Gallbladder (tissue), 1 donor: ENCODE results near the genes C4orf48, MXD4 and FAM193A.

GRCh38 chr4:1511926-1512243 lies 105.6 kb upstream of the NKX1-1 start:
- PRO-cap: no peak

DNA sequence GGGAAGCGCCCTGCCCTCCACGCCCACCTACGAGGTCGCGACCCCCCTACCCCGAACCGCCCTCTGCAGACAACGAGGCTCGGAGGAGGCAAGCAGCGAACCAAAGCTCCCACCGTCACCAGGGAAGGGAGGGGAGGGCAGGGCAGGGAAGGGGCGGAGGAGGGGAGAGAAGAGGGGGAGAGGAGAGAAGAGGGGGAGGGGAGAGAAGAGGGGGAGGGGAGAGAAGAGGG lies 105.6 kb downstream of the FAM53A start:
- PRO-cap: no peak

GRCh38 chr4:1605401-1606046 lies 78.6 kb downstream of the FAM53A start:
- PRO-cap: no peak

DNA sequence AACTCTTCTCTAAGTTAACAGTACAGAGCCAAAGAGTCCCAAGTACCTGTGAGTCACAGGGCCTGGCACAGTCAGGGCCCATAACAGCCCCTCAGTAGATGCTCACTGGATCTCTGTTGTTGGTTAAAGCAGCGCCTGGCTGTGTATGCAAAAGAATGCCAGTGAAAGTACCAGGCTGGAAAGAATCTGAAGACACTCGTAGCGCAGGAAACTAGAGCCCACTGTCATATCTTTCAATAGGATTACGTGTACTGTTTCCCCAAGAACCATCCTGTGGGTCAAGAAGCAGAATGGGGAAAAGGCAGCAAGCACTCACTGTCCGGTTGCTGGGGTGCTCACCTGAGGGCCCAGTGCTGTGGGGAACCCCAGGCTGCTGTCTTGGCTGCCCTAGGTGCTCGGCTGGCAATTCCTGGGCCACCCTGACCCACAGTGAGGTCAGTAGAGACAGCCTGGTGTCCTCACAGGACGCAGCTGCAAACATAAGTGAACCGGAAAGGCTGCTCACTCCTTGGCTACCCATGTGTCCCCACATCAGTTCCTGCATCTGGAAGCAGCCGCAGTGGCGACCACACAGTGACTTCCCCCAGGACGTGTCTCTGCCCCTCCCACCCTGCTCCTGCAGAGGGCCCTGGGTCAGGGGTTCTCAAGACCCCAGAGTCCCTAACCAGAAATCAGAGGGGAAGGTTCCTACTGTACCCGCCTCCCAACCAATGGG lies 3.1 kb upstream of the SLBP start:
- PRO-cap: unidirectional peak, minus-strand start at position 431 of the sequence

- PRO-cap: no peak
Measured at GRCh38 chr4:1740218-1741546, 19.4 kb downstream of the TACC3 start.

GRCh38 chr4:1752006-1752287 lies 30.6 kb downstream of the TACC3 start:
- PRO-cap: no peak

GRCh38 chr4:1768479-1769165 lies 24.5 kb upstream of the FGFR3 start:
- PRO-cap: no peak

- PRO-cap: no peak
Measured at GRCh38 chr4:1799144-1799969, 6.3 kb downstream of the FGFR3 start.

DNA sequence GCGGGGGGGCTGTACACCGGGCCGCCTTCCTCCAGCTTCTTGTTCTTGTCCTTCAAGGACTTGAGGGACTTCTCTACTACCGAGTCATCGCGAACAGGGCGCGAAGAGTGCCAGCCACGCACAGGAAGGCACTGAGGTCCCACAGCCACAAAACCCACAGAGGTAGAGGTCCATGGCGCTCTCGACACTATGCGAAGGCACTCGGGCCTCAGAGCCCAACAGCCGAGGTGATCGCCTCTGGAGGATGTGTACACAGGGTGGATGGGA lies 14.5 kb downstream of the LETM1 start:
- PRO-cap: no peak

DNA sequence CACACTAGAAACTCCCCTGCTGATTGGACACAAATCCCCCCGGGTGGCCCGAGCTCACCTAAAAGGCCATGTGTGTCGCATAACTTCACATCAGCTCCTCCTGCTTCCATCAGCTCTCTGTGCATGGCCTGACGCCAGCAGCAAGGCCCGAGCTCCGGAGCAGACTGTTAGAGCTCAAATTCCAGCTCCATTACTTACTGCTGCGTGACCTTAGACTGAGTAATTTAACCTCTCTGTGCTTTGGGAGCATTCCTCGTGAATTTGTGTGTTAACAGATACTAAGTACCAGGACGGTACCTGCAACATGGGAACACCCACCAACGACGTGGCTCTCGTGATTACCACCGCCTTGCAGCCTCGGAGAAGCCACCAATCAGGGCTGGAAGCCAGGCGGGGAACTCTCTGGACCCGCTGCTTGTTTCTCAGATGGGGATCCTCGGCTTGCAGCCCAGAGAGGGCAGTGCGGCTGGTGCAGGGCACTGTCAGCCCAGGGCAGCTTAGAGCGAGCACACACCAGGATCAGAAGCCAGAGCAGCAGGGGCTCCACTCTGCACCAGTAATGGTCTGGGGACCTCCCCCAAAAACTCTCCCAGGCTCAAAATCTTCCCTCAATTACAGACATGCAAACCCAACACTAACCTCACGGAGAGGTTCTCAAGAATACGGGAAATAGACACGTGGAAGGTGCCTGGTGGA lies 12.9 kb downstream of the LETM1 start:
- PRO-cap: no peak

DNA sequence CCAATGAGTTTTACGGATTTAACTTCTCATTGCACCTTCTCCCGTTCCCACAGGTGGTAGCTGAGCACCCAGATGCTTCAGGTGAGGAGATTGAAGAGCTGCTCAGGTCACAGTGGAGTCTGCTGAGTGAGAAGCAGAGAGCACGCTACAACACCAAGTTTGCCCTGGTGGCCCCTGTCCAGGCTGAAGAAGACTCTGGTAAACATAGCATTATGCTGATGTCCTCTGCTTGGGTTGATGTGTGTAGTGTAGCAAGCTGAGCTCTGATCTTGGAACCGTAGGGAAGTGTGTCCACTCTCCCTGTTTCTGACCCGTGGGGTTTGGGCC lies 59.3 kb downstream of the NSD2 start:
- PRO-cap: no peak

DNA sequence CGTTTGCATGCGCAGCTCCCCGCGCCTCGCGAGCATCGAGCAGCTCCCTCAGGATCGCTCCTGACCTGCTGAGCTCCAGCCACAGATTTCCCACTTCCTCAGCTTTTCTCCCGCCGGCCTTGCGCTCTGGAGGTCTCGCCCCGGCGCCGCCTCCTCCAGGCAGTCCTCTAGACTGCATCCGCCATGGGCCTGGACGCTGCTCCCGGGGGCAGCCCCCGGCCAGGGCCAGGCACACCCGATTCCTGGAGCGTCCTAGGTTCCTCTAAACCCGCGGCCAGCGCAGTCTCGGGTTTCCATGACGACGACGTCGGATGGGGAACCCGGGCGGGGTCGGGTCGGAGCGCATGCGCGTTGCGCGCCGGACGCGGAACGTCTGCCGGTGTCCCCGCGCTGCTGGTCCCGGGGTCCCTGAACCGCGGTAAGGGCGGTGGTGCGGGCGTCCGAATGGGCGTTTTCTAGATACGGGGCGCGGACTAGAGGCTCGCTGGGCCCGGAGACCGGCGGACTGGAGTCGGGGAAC lies at the start of gene C4orf48:
C4orf48 (plus strand) TSS at position 345 of the 520 bp plus-strand sequence.
- PRO-cap: unidirectional peak, plus-strand start at position 345 of the sequence

- PRO-cap: unidirectional peak, minus-strand start at chr4:2262102; unidirectional peak, plus-strand start at chr4:2262558
Measured at GRCh38 chr4:2261899-2263086, at the start of gene MXD4. TSS of gene MXD4 (minus strand) at chr4:2262109.

GRCh38 chr4:2353617-2354083 lies 64.8 kb downstream of the ZFYVE28 start:
- PRO-cap: no peak

DNA sequence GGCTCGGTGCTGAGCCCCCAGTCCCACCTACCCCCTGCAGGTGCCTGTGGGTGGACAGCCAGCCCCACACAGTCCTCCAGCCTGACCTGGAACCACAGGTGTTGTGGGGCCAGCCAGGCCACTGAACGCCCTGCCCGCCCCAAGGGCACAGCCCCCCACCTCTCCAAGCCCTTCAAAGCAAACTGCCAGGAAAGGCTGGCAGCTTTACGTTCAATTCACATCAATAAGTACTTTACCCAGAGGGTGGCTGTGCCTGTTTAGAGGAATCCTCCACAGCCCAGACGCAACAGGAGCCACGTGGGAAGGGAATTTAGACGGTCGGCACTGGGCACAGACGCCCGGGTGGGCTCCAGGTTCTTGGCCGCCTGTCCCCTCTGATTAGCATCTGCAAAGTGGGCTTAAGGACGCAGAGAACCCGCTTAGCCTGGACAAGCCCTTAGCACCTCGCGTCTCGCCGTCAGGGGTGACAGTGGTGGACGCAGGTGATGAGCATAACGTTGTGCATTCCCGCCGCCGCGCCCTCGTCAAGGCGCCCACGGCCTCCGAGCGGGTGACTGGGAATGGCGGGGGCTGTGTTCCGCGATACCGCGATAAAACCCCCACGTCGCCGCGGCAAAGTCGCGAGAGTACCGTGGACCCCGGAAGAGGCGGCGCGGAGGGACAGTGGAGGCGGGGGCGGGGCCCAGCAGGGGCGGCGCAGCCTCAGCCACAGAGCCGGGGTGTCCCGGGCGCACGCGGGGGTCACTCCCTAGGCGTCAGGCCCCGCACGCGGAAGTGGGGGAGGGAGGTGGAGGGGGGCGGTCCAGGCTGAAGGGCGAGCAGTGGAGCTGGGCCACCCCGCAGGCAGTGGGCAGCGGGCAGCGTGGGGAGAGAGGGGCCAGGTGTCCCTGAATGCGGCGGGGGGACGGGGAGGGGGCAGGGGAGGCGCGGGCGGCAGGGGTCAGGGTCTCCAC lies 53.9 kb downstream of the ZFYVE28 start:
- PRO-cap: bidirectional peak, plus-strand start at position 663 of the sequence, minus-strand start at position 556 of the sequence

DNA sequence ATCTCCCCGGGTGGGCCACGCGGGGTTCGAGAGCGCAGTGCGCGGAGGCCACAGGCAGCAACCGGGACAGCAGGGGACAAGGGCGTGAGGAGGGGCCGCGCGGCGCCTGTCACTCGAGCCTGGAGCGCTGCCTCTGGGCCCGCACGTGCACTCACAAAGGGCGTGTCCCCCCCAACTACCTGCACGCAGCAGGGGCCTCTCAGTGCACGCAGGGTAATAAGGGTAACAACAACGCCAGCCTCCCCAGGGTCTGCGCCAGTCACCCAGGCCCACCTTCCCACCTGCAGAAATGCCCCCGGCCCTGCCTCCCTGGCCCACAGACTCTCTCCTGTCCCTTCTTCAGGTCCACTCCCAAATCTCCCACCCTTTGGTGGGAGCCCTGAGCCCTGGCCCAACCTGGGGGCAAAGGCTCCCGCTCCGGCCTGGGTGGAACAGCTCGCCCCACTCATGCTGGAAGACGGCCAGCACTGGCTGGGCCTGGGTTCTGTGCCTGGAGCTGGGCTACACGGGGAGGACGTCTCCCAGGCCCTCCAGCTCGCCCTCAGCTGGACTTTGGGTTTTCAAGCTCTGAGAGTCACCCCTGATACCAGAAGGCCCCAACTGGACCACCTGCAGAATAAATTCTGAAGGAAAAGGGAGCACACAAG lies 53.1 kb downstream of the ZFYVE28 start:
- PRO-cap: unidirectional peak, minus-strand start at position 81 of the sequence

- PRO-cap: no peak
Measured at GRCh38 chr4:2387009-2387661, 31.3 kb downstream of the ZFYVE28 start.

DNA sequence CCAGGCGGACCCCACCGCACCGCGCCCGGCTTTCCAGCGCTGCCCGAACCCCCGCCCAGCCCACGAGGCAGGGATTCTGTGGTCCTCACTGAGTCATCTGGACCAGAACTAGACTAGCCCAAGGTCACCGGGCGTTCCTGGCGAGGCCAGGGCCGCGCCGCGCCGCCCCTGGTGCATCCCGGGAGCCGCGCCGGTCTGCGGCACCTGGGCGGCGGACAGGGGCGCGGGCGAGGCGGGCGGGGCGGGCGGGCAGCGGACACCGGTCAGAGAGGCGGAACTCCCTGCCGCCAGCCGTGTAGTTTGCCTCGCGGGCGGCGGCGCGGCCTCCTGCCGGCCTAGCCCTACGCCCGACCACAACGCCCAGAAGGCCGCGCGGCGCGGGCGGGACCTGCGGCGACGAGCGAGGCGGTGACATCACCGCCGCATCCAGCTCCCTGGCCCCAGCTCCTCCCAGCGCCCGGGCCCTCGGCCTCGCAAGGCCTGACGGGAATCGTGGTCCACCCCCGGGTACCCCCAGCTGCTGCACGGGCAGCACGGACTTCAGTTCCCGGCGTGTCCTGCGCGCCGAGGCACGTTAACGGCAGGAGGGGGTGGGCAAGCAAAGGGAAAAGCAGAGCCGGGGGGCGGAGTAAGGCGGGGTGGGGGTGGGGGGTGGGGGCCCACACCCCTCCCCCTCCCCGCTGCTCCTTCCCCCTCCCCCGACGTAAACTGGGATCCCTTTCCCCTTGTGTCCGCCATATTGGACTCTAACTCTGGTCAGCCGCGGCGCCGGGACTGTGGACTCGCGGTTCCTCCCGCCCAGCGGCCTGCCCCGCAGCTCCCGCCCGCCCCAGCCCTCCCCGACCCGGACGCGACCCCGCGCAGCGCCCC lies at the start of gene FAM193A:
FAM193A (plus strand) TSS at position 714 of the 870 bp plus-strand sequence.
- PRO-cap: bidirectional peak, plus-strand start at position 102 of the sequence, minus-strand start at position 99 of the sequence; bidirectional peak, plus-strand start at position 749 of the sequence, minus-strand start at position 206 of the sequence

GRCh38 chr4:2662776-2663297 lies 93.3 kb downstream of the TNIP2 start:
- PRO-cap: no peak

GRCh38 chr4:2722108-2722671 lies 33.9 kb downstream of the TNIP2 start:
- PRO-cap: no peak